Metastatic Lung Carcinoma in the Adrenal Gland (tissue), 1 donor: ENCODE results near the genes SHQ1 and FRG2C.

DNA sequence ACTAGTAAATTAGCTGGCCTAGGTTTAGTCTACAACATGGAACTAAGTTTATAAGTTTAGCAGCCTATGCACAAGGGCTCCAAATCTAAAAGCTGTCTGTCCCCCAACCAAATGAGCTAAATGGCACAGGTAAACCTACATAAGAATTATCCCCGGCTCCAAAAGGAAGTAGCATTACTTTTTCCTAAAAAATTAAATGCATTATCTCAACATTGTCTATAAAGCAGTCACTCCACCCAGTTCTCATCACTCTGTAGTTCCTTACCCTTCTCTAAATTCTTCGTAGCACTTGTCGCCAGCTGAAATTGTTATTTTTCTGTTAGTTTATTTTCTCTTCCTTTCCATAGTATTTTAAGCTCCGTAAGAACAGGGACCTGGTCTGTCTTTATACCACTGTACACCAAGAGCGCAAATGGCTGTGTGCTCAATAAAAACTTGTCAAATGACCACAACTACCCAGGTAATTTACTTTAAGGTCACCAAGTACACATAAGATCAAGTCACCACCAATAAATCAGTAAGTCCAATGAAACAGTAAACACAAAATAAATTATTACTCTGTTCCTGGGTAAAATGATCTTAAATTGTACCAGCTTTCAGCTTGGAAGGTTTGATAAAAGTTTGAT, 407.1 kb downstream of the SHQ1 start:
- PRO-cap = no peak

DNA sequence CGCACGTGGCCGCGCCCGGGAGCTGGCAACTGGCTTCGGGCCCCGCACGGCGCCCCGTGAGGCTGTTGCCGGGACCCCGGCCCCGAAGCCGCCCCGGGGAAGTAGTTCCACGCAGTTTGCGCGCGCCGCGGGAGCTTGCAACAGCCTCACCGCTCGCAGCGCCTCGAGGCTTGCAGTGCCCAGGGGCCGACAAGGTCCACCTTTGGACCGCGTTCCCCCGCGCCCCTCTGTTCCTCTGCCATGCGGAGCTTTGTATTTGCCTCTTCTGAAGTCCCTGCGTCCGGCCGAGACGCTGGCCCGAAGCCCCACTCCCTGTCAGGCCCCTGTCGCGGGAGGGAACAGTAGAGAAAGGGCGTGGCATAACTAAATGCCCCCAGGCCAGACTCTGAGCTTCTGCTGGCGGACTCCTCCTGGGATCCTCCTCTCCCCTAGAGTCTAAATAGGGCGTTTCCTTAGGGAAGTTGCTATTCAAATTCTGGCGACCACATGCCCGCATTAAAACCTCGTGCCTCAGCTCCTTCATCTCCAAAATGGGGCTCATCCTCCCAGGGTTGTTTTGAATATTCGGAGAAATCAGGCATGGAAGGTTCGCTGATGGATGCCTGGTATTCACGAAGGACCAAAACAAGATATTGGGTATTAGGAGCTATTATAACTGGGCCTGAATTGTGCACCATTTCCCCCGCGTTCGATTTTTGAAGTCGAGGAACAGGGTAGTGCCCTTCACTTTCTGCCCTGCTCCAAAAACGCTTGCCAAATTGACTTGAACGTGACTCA, 400.7 kb downstream of the SHQ1 start:
- PRO-cap = no peak

GRCh38 chr3:72721730-72722017, 126.6 kb downstream of the SHQ1 start:
- PRO-cap = no peak

- PRO-cap = bidirectional peak, plus-strand start at chr3:72848604, minus-strand start at chr3:72848411
Measured at GRCh38 chr3:72847979-72848869, at the start of gene SHQ1. Gene SHQ1, minus strand, starts transcription at chr3:72848445.

DNA sequence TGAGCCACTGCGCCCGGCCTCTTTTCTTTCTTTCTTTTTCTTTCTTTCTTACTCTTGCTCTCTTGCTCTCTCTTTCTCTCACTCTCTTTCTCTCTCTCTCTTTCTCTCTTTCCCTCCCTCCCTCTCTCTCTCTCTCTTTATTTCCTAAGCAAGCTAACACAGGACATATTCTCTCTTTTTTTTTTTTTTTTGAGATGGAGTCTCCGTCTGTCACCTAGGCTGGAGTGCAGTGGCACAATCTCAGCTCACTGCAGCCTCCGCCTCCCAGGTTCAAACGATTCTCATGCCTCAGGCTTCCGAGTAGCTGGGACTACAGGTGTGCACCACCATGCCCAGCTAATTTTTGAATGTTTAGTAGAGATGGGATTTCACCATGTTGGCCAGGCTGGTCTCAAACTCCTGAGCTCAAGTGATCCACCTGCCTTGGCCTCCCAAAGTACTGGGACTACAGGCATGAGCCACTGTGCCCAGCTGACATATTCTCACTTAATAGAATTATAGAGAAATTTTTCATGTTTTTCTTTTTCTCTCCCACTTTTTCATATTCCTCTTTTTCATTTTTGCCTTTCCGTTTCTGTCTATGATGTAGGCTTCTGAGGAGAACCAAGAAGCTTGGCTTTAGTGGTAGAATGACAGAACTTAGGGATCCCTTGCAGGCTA, 17.0 kb upstream of the PPP4R2 start:
- PRO-cap = no peak

DNA sequence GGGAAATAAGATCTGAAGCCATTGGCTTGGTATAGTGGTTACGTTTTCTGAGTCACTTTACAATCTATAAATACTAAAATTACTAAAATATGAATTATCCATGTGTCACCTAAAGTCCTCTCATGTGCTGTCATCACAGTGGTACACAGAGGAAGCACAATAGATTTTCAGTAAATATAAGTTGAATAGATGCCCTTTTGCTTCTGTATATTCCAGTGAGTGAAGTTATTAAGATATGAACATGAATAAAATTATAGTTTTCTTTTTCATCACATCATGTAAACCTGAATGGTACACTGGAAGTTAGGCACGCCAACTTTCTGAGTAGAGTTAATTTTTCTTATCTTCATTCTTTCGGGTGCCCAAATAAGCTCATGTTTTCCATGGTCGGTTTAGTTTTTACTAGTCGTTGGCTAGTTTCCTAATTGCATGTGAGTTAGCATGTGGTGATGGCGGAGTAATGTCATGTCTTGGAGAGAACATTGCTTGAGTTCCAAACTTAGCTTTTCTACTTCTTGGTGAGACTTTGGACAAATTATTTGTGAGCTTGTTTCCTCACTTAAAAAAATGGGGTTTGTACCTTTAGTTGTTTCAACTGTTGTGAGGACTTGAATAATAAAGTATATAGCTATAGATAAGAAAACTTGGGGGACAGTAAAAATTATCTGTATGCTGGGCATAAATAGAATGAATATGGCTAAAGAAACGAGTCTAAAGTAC, 11.6 kb downstream of the PPP4R2 start:
- PRO-cap = no peak

DNA sequence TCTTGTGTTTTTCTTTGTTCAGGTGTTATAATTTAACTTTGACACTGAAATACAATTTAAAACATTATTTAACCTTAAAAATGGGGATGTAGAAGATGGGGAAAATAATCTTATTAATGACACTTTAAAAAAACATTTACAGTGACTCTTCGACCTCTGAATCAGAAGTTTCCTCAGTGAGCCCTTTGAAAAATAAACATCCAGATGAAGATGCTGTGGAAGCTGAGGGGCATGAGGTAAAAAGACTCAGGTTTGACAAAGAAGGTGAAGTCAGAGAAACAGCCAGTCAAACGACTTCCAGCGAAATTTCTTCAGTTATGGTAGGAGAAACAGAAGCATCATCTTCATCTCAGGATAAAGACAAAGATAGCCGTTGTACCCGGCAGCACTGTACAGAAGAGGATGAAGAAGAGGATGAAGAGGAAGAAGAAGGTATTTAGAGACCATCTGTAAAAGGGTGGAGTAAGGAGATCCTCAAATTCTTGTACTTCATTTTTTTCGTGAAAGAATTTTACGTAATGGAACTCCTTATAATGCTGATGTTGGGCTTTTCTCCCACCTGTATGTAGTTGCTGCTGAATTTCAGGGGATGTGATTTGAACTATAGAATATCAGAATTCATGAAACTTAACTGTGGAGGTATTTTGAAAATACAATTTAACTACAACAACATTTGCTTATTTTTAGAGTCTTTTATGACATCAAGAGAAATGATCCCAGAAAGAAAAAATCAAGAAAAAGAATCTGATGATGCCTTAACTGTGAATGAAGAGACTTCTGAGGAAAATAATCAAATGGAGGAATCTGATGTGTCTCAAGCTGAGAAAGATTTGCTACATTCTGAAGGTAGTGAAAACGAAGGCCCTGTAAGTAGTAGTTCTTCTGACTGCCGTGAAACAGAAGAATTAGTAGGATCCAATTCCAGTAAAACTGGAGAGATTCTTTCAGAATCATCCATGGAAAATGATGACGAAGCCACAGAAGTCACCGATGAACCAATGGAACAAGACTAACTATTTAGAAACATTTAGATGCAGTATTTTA, 3.6 kb downstream of the EBLN2 start:
- PRO-cap = no peak

GRCh38 chr3:73068228-73068896, 6.9 kb downstream of the EBLN2 start:
- PRO-cap = no peak

DNA sequence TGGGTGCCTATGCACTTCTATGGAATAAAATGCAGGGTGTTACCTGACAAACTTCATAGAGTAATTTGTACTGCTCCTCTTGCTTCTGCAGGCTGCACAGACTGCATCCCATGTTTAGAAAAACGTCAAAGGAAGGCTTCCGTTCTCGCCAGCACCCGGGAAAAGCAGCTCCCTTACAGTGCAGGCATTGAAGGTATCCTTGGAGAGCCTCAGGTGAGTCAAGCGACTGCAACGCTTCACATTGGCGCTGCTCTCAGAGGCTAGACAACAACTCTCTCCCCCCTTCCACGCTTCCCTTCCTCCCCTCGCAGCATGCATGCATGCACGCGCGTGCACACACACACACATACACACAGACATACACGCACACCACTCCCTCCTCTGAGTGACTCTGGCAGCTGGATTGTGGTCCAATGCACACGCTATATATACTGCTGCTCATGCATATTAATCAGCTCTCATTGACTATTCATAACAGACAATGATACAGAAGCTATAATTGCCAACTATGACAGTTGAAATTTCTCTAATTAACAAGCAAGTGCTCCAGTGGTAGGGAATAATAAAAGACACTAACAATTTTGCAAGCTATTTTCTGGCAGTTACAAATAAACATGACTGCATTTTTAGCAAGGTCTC, 191.0 kb downstream of the PDZRN3 start:
- PRO-cap = no peak

DNA sequence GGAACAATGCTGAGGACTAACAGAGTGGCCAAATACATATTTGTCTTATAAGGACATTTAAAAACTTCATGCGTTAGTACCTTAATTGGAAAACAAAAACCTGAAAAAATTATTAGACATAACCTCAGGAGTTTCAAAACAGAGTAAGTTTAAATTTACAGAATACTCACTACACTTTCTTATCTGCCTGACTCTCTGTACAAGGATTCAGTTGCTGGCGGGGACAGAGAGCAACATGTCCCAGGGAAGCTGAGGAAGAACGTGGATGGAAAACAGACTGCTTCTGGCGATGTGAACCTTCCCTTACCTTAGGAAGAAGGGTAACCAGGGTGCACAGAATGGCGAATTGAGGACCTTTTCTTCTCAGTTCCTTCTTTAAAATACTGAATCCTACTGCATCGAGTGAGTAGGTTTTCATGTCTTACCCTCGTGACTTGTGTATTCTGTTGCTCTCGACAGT, 178.3 kb downstream of the PDZRN3 start:
- PRO-cap = no peak

GRCh38 chr3:73521002-73521585, 103.6 kb downstream of the PDZRN3 start:
- PRO-cap = no peak

DNA sequence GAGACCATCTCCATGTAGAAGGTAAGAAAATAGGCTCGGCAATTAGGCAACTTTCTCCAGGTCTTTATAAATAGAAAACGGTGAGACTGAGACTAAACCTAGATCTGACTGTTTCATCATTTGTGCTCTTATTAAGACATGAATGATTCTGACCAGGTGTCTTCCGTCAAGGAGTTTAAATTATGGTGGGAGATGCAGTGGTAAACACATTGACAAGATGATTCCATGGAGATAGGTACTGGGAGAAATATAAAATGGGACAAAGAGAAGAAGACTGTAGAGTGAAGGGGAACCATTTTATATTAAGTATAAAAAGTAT, 155.1 kb upstream of the PDZRN3 start:
- PRO-cap = no peak

GRCh38 chr3:75575255-75575533, 88.9 kb upstream of the FRG2C start:
- PRO-cap = no peak

- PRO-cap = no peak
Measured at GRCh38 chr3:75618505-75619038, 45.6 kb upstream of the FRG2C start.

DNA sequence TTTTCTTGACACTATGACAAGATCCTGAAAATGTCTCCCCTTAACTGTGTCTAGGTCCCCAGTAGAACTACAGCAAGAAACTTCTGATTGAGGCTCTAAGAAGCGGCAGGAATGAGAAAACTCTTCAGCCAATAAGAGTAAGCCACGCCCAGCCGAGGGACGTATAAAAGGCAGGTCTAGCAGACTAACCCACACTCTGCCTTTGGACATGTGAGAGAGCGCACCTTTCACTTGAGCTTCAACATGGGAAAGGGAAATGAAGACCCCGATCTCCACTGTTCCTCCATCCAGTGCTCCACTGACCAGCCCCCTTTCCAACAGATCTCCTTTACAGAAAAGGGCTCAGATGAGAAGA, at the start of gene FRG2C:
FRG2C (plus strand) TSS at position 192 of the 355 bp plus-strand sequence.
- PRO-cap = no peak

GRCh38 chr3:77038133-77038877, 1.6 kb upstream of the ROBO2 start:
- PRO-cap = no peak

DNA sequence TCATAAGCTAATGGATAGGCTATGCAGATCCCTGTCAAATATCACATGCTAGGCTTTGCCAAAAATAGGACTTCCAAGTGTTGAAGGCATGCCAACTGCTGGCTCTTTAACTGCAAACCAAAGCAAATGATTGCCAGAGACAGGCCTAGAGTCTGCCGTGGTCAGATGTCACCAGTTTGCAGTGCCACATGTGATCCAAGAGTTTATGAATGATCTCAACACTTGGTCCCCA, 428.2 kb downstream of the ROBO2 start:
- PRO-cap = no peak

- PRO-cap = no peak
Measured at GRCh38 chr3:81509139-81509734, 252.2 kb downstream of the GBE1 start.

DNA sequence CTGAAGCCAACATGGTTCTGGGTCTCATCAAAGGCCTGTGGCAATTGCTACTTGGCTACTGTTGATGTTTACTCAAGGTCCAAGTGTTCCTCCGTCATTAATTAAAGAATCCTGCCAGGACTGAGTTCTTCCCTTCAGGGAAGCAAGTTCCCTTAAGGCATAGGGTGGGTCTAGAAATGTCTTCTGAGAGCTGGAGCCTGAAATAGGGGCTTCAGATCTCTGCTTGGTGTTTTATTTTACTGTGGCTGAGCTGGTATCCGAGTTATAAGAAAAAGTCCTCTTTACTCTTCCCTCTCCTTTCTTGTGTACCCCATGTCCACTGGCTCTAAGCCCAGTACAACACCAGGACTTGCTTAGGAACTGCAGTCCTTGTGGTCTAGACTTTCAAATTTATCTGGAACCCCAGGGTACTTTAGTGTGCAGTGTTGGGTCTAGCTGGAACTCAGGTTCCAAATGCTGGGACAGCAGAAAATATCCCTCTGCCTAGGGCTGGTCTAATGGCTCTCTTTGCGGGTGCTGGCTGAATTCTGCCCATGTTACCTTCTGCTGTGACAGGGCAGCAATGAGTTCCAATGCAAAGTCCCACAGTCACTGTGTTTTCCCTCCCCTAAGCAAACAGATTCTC, 229.9 kb downstream of the GBE1 start:
- PRO-cap = no peak

- PRO-cap = no peak
Measured at GRCh38 chr3:81547679-81548153, 213.7 kb downstream of the GBE1 start.